ENCODE measurements around the genes H2AC8, BTN2A1, BTN1A1 and ZNF322.

DNA sequence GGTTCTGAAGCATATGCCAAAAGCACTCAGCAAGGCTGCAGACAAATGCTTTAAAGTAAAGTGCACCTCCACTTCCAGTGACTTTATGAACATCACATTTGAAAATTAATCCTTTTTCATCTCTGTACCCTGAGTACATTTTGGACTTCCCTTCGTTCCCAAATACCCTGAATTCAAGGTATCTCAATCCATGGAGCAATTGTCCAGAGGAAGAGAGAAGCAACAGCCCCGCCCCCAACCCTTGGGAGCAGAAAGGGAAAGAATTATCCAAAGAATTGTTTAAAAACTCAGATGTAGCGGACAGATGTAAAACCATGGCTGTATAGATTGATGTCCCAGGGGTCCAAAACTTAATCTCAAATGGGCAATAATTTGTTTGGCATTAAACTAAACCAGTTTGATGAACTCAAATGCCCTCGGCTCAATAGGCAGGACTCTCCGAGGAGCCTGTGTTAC is 691 bp upstream of the H1-4 start:
- PRO-cap, result no peak

- PRO-cap, result bidirectional peak, plus-strand start at chr6:26158886, minus-strand start at chr6:26158925
These were observed 801 bp downstream of the H2BC5 start for GRCh38 chr6:26158596-26159249.

DNA sequence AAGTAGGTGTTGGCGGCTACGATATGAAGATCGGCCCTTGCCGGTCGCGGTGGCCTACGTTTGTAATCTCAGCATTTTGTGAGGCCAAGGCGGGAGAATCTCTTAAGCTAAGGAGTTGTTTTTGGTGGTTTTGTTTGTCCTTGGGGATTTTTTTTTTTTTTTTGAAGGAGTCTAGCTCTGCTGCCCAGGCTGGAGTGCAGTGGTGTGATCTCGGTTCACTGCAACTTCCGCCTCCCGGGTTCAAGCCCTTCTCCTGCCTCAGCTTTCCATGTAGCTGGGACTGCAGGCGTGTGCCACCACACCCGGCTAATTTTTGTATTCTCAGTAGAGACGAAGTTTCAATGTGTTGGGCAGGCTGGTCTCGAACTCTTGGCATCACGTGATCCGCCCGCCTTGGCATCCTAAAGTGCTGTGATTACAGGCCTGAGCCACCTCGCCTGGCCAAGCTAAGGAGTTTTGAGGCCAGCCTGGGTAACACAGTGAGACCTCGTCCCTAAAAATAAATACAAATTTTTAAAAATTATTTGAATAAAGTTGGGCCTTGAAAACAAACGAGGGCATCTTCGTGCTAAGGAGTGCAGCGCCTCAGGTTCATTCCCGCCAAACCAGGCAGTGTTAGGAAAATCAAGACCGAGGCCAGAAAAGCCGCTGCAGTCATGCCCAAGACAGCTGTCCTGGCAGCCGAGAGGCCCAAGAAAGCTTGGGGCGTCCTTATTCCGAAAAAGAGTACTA is 1.2 kb downstream of the H3C4 start:
- PRO-cap, result no peak

DNA sequence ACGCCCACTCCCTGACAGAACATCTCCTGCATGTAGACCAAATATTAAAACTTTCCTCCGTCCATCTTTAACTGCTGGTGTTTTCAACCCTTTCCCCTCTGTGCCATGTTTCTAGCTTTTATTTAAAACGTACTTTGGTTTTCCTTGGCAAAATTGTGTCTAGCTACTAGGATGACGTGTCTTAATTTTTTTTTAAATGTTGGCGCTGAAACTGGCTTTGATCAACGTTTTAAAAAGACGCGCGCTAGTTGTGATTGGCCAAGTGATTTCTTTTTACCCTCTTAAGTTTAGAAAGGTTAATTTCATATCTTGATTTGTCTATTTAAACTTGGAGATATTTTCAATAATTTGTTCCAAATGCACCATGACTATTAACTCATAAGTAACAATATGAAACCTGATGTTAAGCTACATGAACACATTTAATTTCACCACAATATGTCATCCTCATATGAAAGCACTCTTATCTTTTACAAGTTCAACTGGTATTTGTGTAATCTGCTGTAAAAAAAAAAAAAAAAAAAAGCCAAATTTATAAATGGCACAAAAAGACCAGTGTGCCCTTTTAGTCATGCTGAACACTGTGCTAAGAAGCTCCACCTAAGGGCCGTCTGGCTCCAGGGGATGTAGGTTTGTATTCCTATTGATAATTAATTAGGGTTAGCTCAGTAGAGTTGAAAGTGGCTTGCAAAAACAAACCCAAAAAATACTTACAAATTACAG is 452 bp upstream of the H3C4 start:
- PRO-cap, result bidirectional peak, plus-strand start at position 70 of the sequence, minus-strand start outside the sequence; unidirectional peak, plus-strand start at position 568 of the sequence

DNA sequence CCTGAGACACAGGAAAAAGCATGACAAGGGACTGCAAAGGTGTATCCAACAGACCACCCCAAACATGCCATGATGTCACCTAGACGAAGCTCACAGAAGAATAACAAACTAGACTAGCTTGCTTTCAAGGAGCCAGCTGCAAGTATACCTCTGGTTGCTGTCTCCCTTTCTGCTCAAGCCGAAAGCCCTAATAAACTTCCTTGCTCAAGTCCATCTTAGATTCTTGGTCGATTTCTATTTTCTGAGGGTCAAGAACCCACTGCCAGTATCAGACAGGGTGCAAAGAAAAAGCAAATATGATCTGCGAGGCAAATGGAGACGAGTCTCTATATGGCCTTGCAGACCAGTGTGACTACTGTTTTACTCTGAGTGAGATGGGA is 3.3 kb downstream of the H4C5 start:
- PRO-cap, result no peak

DNA sequence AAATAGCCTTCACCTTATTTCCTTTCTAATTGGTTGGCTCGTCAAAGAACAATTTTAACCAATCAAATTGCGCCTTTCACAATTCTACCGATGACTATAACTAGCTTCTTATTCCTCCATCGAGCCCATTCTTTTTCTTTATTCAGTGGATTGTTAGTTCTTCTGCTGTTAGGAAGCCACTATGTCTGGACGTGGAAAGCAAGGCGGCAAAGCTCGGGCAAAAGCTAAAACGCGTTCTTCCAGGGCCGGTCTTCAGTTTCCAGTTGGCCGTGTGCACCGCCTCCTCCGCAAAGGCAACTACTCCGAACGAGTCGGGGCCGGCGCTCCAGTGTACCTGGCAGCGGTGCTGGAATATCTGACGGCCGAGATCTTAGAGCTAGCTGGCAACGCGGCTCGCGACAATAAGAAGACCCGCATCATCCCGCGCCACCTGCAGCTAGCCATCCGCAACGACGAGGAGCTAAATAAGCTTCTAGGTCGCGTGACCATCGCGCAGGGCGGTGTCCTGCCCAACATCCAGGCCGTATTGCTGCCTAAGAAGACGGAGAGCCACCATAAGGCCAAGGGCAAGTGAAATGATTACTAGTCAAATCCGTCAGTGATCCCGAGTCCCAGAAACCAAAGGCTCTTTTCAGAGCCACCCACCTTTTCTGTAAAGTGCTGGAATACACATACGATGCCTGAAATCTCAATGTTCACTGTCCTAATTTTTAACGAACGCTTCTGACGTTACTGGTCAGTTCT is at the start of gene H2AC8:
TSS of gene H2AC8 (plus strand) at position 128 of the 744 bp plus-strand sequence.
- PRO-cap, result bidirectional peak, plus-strand start at position 128 of the sequence, minus-strand start outside the sequence; bidirectional peak, plus-strand start at position 309 of the sequence, minus-strand start at position 301 of the sequence

GRCh38 chr6:26217538-26218167 is 932 bp downstream of the H2AC8 start:
- PRO-cap, result no peak

- PRO-cap, result no peak
These were observed 5.5 kb downstream of the BTN3A1 start for GRCh38 chr6:26407496-26408097.

DNA sequence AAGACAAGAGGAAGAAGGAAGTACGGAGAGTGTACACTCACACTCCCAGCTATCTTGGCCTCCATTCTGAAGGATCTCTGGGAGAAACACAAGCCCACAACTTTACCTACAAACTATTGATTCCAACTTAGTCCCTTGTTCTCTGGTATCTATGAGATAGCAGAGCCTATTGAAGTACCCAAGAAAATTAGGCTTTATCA is 1.0 kb upstream of the BTN3A3 start:
- PRO-cap, result no peak

GRCh38 chr6:26457314-26458485 is at the start of gene BTN2A1:
BTN2A1 (plus strand) TSS chr6:26457955.
- PRO-cap, result bidirectional peak, plus-strand start at chr6:26457931, minus-strand start at chr6:26457662; bidirectional peak, plus-strand start at chr6:26458367, minus-strand start at chr6:26458319

- PRO-cap, result no peak
These were observed 10.8 kb downstream of the BTN2A1 start for GRCh38 chr6:26468063-26469453.

- PRO-cap, result no peak
These were observed at the start of gene BTN1A1 for GRCh38 chr6:26499958-26500379. BTN1A1 (plus strand) TSS chr6:26500303.

GRCh38 chr6:26553683-26554537 is 15.7 kb downstream of the HMGN4 start:
- PRO-cap, result unidirectional peak, plus-strand start at chr6:26554115

DNA sequence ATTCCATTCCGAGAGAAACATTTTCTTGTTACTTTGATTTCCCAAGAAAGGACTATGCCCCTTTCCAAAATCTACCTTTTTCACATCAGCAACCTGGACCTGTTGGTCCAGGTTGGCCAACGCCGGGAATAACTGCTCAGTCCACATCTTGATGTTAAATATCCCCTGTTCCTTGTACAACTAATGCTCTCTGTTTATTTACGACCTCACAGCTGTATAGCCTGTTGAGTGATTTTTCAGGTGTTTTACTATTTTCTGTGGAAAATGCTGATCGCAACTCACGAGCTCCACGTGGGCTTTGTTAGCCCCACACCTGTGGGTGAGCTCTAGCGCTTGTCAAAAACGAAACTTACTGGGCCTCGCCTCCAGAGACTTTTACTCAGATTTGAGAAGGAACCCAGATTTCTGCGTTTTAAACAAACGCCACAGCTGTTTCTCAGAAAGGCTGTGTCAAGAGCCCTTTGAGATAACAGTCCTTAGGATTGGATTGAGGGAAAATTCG is 16.5 kb downstream of the HMGN4 start:
- PRO-cap, result no peak

GRCh38 chr6:26576302-26576763 is 20.4 kb upstream of the ABT1 start:
- PRO-cap, result no peak

DNA sequence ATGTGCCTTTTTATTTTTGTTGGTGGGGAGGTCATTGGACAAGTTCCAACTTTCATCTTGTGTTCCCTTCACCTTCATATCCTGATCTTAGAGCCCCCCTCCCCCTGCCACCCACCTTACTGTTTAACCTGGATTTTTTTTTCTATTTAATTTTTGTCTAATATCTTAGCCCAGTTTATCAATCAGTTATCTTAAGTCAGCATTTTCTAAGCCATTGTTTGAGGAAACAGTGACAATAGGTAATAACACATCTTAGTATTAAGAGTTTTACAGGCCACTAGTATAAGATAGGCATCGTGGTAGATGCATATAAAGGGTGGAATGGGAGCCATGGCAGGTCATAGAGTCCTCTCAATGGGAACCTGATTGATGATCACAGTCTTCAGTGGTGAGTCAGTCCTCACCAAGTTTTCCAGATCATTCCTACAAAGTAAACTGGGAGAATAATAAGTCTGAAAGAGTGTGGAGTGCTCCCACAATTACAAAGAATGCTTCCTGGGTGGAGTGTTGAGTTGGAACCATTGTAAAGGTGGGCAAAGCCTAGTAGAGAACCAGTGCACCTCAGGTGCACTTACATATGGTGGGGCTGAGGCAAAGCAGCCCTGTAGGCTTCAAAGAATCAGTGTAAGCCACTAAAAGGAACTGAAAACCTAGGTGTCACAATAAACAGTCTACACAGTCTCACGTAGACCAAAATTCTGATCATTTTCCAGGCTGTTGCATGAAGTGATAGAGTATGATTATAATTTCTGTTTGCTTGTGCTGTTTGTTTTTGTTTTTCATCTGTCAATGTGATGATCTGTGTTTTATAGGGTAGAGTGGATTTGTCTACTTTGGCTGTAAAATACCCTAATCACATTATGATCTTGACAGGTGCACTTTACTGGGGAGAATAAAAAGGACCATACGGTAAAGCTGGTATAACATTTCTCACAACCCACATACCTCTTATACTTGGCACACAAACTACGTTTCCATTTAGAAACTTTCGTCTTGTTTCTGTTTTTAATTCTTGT is 2.7 kb downstream of the ABT1 start:
- PRO-cap, result no peak

DNA sequence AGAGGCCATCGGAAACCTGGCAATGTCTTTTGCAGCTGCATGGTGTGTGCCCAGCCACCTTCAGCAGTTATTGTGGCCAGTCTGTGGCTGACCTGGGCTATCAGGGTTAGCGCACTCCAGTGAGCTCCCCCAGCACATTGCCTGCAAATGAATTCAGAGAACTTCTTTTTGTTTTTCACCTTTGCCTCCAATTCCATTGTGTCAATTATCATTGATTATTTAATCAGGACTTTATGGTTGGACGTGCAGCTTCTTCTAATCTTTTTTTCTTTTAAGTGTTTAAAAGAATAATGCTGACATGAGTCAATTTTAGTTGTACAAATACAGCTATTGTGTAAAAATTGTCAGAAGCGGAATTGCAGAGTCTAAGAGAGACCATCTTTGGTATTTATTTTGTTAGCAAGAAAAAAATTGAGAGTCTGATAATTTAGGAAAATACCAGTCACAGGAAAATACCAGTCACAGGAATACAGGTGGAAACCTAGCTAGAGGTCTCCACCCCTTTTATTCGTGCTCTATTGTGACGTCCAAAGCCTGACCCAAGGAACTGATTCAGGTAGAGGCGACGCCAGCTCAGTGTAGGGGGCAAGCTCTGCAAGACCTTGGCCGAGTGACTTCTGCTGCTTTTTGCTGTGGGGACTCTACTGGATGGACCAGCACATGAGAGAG is 5.5 kb downstream of the ABT1 start:
- PRO-cap, result no peak

DNA sequence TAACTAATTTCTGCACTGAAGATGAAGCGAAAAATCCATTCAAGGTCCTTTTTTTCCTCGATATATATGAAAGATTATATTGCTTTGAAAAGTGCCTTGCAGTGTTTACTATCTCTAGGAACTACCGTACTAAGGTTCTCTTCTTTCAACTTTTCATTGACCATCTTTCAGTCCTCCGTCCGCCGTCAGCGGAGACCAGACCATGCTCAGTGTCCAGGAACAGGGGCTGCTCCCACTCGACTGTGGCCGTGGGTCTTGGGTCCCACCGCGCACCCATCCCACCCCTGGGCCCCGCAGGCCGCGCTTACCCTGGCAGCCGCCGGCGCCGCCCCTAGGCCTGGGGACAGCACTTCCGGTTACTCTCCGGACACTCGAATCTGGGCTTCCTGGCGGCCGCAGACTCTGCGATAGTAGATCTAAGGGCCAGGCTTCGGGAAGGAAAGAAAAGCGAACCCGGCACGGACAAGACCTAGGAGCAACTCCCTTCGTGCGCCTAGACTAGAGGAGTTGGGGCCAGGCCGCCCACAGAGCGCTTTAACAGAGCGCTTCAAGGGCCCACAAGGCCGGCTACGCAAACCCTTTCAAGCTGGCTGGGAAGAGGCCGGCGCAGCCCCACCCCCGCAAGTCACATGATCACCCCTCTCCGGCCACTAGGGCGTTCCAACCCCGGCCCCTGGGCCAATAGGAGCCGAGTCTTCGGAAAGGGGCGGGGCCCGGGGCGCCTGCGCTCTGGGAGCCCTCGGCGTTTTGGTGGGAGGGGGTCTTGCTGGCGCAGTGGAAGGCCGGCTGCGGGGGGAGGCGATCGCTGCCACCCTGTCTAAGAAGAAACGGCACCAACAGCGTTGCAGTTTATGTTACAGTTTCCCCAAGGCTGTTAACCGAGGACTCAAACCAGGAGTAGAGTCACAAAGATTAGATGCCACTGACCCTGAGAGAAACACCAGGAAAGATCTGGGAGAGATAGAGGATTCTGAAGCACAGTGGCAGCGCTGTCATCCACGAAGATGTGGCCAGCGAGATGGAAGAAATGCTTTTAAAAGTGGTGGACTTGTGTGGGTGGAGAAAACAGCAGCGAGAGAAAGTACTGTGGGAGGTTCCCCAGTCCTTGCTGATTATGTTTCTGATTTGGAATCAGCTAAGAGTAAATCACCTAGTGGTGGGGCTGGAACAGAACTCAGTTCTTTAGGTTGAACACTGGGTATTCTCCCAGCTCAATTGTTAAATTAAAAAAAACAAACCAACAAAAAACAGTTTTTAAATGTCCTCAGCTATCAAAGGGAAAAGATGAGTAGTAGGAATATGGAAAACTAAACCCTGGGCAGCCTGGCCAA is at the start of gene ZNF322:
TSS of gene ZNF322 (minus strand) at position 614 of the 1,331 bp plus-strand sequence.
- PRO-cap, result unidirectional peak, minus-strand start at position 306 of the sequence; bidirectional peak, plus-strand start at position 774 of the sequence, minus-strand start at position 588 of the sequence

GRCh38 chr6:26744895-26745492 is 85.4 kb upstream of the ZNF322 start:
- PRO-cap, result no peak

DNA sequence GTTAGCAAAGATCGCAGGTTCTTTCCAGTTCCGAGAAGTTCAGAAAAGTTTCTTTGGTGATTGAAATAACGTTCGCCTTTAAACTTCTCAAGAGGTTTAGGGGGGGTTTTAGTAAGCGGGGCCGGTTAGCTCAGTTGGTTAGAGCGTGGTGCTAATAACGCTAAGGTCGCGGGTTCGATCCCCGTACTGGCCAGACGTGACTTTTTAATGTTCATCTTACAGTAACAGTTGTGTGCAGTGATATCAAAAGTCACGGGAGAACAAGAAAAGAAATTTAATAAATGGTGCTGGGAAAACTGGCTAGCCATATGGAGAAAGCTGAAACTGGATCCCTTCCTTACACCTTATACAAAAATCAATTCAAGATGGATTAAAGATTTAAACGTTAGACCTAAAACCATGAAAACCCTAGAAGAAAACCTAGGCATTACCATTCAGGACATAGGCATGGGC is 96.9 kb upstream of the ZNF322 start:
- PRO-cap, result unidirectional peak, plus-strand start at position 119 of the sequence

Measured in type B pancreatic cell (in vitro differentiated cells).